Keratinocyte (primary cell): ENCODE measurements around the genes ZBTB7C and SMAD7.

GRCh38 chr18:47901750-47902281 lies 28.6 kb downstream of the SMAD2 start:
CAGE:
- cytosol, long polyA minus RNA: no peak
- cytosol, long polyA plus RNA: no peak
- long polyA plus RNA: no peak
- nucleus, long polyA minus RNA: no peak
- nucleus, long polyA plus RNA: no peak

GRCh38 chr18:48004417-48005145 lies 74.1 kb upstream of the SMAD2 start:
CAGE:
- cytosol, long polyA minus RNA: no peak
- cytosol, long polyA plus RNA: no peak
- long polyA plus RNA: no peak
- nucleus, long polyA minus RNA: no peak
- nucleus, long polyA plus RNA: no peak

DNA sequence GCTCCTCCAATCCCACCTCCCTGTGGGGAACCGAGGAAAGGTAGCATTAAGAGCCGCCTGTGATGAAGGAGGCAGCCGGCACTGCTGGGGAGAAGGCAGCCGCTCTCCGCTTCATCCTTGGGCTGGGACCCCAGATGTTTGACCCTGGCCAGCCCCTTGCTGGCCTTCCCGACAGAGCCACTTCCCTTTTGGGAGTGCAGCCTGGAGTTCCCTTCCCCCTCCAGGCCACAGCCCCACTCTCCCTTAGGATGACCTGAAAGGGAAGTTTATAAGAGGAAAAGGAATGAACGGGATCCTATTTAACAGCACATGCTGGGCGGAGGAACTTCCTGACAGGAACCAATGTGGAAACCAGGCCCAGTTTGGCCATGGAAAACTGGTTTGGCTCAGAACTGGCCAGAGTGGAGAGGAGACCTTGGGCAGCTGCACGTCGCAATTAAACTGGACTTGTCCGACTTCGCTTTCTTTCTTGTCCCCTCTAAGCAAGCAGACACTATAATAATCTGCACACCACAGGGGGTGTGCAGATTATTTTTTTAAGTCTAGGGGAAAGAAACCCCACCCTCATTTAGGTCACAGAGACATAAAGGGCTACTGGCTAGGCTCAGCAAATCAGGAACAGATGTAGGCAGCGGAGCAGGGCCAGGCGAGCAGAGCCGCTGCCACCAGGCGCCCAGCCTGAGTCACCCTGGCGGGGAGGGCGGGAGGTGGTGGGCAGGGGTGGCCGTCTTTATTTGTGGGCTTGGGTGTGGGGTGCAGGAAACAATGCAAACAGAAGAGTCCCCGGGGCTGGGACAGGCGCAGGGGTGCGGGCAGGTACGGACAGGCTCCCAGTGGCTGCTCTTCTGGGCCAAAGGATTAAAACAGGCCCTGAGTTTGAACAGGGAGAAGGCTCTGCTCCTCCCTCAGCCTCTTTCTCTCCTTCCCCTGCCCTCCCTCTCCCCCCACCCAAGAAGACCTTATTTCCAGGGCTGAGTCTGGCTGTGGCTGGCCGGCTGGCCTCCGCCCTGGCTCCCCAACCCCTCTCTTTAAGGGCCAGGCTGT lies 142.6 kb upstream of the SMAD2 start:
CAGE:
- cytosol, long polyA minus RNA: no peak
- cytosol, long polyA plus RNA: no peak
- long polyA plus RNA: no peak
- nucleus, long polyA minus RNA: no peak
- nucleus, long polyA plus RNA: no peak

GRCh38 chr18:48084003-48084364 lies 153.5 kb upstream of the SMAD2 start:
CAGE:
- cytosol, long polyA minus RNA: no peak
- cytosol, long polyA plus RNA: no peak
- long polyA plus RNA: no peak
- nucleus, long polyA minus RNA: no peak
- nucleus, long polyA plus RNA: no peak

CAGE:
- cytosol, long polyA minus RNA: no peak
- cytosol, long polyA plus RNA: no peak
- long polyA plus RNA: no peak
- nucleus, long polyA minus RNA: no peak
- nucleus, long polyA plus RNA: no peak
These were observed 203.3 kb upstream of the SMAD2 start for GRCh38 chr18:48133805-48134028.

DNA sequence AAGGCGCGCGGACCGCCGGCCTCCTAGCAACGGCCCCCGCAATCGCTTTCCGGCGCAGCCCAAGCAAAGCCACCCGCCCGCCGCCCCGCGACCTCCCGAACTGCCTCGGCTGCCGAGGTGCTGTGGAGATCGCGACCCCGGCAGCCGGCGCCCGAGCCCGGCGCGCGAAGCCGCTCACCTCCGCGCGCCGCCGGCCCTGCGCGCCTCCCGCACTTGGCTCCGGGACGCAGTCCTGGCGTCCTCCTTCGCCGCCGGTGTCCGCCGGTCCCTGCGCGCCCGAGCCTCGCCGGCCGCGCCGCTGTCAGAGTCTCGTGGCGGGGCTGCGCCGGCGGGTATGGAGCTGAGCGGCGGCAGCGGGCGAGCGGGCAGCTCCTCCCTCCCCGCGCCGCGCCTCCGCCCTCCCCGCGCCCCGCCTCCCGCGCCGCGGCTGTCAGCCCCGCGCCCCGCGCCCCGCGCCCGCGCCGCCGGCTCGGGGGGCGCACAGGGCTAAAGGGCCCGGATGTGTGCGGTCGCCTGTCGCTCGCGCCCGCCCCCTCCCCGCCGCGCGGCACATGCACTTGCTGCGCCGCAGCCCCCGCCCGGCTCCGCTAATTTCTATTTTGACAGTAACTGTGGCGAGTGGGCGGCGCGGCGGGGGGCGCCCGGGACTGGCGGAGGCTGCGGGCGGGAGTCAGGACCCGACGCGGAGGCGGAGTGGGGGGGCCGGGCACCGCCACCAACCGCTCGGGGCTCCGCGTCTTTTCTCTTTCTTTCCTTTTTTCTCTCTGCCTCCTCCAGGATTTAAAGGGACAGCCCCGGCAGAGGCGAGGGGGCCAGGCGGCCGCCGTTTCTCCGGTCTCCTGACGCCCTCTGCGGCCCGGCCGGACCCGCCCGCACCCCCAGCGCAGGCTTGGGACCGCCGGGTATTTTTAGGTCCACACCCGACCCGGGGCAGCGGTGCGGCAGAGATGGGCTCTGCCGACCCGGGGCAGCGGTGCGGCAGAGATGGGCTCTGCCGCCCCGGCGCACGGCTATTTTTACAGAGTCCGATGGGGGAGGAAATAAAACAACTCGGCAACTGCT lies at the start of gene ZBTB7C:
Gene ZBTB7C, minus strand, starts transcription at position 336 of the 1,062 bp plus-strand sequence.
CAGE:
- cytosol, long polyA minus RNA: no peak
- cytosol, long polyA plus RNA: no peak
- long polyA plus RNA: no peak
- nucleus, long polyA minus RNA: no peak
- nucleus, long polyA plus RNA: no peak

DNA sequence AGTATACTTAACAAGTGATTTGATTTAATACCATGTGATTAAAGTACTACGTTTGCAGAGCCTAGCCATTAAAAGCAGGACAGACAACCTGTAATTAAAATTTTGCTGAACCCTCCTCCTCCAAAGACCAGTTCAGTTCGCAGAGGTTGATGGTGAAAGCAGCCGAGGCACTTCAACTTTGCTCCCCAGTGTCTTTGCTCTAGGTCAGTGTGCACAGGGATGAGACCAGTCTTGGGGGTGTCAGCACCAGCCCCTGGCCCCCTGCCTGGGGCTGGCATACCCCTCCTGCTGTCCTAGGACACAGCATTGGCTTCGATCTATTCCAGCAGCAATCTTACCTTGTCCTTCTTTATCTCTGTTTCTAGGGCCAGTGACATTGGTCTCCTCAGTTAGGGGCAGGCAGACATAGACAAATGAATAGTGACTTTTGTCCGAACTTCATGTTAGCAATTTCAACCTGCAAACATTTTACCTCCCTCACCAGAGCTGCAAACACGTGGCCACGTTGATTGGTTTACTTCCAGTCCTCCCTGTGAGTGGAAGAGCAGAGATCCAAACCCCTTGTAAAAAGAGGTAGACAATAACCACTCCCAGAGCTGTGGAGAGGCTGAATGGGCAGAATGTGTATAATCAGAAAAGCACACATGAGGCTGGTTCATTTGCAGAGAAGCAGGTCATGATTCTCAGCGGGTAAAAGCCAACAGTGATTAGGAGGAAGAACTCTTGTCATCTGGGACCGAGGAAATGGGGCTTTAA lies 30.9 kb downstream of the CTIF start:
CAGE:
- cytosol, long polyA minus RNA: no peak
- cytosol, long polyA plus RNA: no peak
- long polyA plus RNA: no peak
- nucleus, long polyA minus RNA: no peak
- nucleus, long polyA plus RNA: no peak

GRCh38 chr18:48662239-48662718 lies 123.4 kb downstream of the CTIF start:
CAGE:
- cytosol, long polyA minus RNA: no peak
- cytosol, long polyA plus RNA: no peak
- long polyA plus RNA: no peak
- nucleus, long polyA minus RNA: no peak
- nucleus, long polyA plus RNA: no peak

DNA sequence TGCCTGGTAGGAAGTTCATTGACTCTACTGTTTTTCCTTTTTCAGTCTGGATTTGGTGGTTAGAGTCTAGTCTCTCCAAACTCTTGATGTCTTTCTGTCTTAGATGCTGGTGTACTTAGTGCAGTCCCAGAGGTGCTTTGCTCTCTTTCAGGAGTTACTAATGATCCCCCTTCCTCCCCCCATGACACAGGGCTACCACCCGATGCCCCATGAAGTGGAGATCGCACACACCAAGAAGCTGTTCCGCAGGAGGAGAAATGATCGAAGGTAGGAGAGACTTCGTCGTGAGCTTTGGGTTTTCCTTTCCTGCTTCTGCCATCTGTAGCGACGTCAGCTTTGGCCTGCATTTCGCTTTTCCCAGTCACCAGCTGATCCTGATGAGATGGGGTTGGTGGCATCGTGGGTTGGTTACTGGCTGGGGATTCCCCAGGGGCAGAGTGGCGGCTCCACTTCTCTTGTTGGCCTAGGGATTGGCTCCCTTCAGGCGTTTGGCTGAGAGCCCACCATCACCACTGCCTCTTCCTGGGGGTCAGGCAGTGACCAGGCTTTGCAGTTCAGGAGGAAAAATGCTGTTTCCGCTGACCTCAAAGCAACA lies 172.7 kb downstream of the CTIF start:
CAGE:
- cytosol, long polyA minus RNA: no peak
- cytosol, long polyA plus RNA: no peak
- long polyA plus RNA: no peak
- nucleus, long polyA minus RNA: no peak
- nucleus, long polyA plus RNA: no peak

DNA sequence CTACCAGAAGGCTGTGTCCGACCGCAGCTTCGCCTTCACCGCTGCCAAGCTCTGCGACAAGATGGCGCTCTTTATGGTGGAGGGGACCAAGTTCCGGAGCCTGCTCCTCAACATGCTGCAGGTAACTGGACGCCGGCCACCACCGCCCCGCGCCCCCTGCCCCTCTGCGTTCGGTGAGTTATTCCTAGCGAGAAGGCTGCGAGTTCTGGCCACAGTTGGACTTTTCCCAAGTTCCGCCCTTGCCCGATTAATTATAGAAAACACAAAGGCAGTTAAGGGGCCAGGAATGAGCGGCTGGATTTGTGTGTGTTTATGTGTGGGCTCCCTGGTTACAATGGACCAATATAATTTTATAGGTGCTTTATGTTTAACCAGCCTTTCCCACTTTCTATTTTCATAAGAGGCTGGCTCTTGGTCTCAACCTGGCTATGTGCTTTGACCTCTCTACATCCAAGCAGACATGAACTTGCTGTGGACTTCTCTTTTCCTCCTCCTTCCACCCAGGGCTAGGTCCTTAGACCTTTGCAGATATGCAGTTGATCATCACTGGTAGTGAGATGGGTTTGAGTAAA lies 189.1 kb downstream of the SMAD7 start:
CAGE:
- cytosol, long polyA minus RNA: no peak
- cytosol, long polyA plus RNA: no peak
- long polyA plus RNA: no peak
- nucleus, long polyA minus RNA: no peak
- nucleus, long polyA plus RNA: no peak

DNA sequence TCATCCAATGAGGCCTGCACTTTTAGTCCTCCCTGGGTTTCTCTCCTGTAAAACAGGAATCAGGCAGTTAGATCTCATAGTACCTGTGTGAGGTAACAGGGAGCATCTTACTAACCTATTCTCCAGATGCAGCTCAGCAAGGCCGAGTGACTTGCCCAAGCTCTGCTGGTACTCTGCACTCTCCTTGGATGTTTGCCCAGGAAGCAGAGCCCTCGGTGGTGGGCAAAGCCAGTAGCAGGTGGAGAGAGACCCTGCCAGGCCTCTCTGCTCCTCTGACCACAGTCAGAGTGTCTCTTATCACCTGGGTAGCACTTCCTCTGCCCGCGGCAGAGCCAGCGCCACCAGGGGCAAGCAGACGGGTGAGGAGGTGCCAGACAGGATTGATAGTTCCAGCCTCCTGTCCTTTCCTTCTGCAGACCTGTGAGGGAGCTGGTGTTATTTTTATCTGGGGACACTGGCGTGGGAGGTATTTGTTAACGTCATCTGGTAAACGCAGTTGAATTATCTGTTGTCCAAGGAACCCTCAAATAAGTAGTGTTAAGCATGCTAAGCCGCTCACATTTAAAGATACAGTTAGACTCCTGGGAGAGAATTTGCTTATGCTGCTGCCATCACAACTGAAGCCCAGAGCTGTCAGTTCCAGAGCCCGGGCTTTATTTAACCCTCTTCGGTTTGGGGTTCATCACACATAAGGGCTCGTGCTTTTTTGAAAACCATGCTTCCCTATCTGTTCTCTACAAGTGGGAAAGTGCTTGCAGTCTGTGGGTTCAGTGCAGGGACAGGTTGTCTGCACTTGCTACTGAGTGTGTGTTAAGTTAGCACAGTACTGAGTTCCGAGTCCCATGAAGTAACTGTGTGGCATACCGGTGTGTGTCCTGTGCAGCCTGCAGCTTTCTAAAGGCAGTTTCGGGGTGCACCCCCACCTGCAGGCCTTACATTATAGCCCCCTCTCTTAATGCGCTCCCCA lies 152.8 kb downstream of the SMAD7 start:
CAGE:
- cytosol, long polyA minus RNA: no peak
- cytosol, long polyA plus RNA: no peak
- long polyA plus RNA: no peak
- nucleus, long polyA minus RNA: no peak
- nucleus, long polyA plus RNA: no peak

DNA sequence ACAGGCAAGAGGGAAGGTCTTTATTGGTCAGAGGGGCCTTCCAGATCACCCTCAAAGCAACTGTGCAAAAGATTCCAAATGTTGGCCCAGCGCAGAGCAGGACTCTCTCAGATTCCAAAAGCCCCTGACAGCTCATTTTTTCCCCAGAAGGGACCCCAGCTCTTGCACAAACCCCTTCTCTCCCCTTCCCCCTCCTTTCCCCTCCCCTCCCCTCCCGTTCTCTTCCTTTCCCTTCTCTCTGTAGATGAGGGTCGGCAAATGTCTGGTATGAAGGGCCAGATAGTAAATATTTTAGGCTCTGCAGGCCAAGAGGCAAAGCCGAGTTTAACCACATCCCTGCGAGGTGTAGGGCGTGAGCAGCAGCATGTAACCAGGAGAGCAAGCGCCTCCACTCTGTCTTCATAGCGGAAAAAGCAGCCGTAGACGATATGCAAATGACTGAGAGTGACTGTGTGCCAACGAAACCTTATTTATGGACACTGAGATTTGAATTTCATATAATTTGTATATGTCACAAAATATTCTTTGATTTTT lies 116.9 kb downstream of the SMAD7 start:
CAGE:
- cytosol, long polyA minus RNA: no peak
- cytosol, long polyA plus RNA: no peak
- long polyA plus RNA: no peak
- nucleus, long polyA minus RNA: no peak
- nucleus, long polyA plus RNA: no peak

CAGE:
- cytosol, long polyA minus RNA: no peak
- cytosol, long polyA plus RNA: no peak
- long polyA plus RNA: no peak
- nucleus, long polyA minus RNA: no peak
- nucleus, long polyA plus RNA: no peak
These were observed 99.3 kb downstream of the SMAD7 start for GRCh38 chr18:48851418-48851926.

GRCh38 chr18:48878264-48878791 lies 72.4 kb downstream of the SMAD7 start:
CAGE:
- cytosol, long polyA minus RNA: no peak
- cytosol, long polyA plus RNA: no peak
- long polyA plus RNA: no peak
- nucleus, long polyA minus RNA: no peak
- nucleus, long polyA plus RNA: no peak

GRCh38 chr18:48893416-48894210 lies 57.2 kb downstream of the SMAD7 start:
CAGE:
- cytosol, long polyA minus RNA: no peak
- cytosol, long polyA plus RNA: no peak
- long polyA plus RNA: no peak
- nucleus, long polyA minus RNA: no peak
- nucleus, long polyA plus RNA: no peak

CAGE:
- cytosol, long polyA minus RNA: no peak
- cytosol, long polyA plus RNA: no peak
- long polyA plus RNA: no peak
- nucleus, long polyA minus RNA: no peak
- nucleus, long polyA plus RNA: no peak
These were observed 48.8 kb downstream of the SMAD7 start for GRCh38 chr18:48901768-48902474.

CAGE:
- cytosol, long polyA minus RNA: no peak
- cytosol, long polyA plus RNA: no peak
- long polyA plus RNA: no peak
- nucleus, long polyA minus RNA: no peak
- nucleus, long polyA plus RNA: no peak
These were observed 33.0 kb downstream of the SMAD7 start for GRCh38 chr18:48917458-48918410.

CAGE:
- cytosol, long polyA minus RNA: no peak
- cytosol, long polyA plus RNA: no peak
- long polyA plus RNA: no peak
- nucleus, long polyA minus RNA: no peak
- nucleus, long polyA plus RNA: no peak
These were observed 29.1 kb downstream of the SMAD7 start for GRCh38 chr18:48921597-48922122.

GRCh38 chr18:48922519-48923322 lies 28.0 kb downstream of the SMAD7 start:
CAGE:
- cytosol, long polyA minus RNA: no peak
- cytosol, long polyA plus RNA: no peak
- long polyA plus RNA: no peak
- nucleus, long polyA minus RNA: no peak
- nucleus, long polyA plus RNA: no peak

DNA sequence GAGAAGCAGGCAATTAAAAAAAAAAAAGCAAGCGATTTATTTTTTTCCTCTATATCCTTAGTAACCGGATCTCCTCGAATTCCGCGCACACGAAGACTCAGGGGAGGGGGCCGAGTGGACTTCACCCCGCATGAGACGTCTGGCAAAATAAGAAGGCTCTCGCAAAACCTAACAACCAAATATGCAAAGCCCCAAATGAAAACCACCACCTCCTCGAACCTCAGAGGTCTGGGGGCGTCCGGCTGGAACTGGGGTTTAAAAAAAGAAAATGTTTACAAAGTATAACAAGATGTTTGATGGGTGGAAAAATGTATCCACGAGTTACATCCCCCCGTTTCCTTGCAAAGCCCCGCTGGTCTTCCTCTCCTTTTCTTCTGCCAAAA lies at the start of gene SMAD7:
Gene SMAD7, minus strand, starts transcription at position 14 of the 383 bp plus-strand sequence.
CAGE:
- cytosol, long polyA minus RNA: start-site peak on the minus strand centred at position 40 of the sequence, 11 bp wide, 6 reads
- cytosol, long polyA plus RNA: no peak
- long polyA plus RNA: no peak
- nucleus, long polyA minus RNA: start-site peak on the minus strand centred at position 283 of the sequence, 67 bp wide, 17 reads
- nucleus, long polyA plus RNA: no peak